Skin of body (tissue), 2 donors: ENCODE measurements around a stretch of chr3.

- RAMPAGE, long total RNA = no peak
Observed at GRCh38 chr3:183375761-183376195, 52.6 kb downstream of the MCF2L2 start.

- RAMPAGE, long total RNA = no peak
Observed at GRCh38 chr3:183381092-183381503, 47.3 kb downstream of the MCF2L2 start.

- RAMPAGE, long total RNA = no peak
Observed at GRCh38 chr3:183489140-183489502, 60.7 kb upstream of the MCF2L2 start.

DNA sequence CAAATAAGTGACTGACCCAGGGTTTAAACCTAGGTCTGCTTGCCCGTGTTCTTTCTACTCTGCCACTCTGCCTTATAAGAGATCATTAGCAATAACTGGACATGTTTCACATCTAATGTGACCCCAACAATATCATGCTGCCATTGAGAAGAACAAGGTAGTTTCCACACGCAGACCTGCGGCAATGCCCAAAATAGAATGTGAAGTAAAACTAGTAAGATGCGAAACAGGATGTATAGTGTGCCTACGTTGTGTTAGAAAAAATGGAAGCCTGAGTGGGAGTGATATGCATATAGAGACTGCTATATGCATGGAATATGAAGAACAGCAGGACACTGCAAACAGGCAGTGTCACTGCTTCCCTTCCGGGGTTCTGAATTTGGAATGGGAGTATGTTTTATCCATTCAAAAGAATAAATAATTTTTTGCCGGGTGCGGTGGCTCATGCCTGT is 29.9 kb downstream of the KLHL6 start:
- RAMPAGE, long total RNA = no peak

- RAMPAGE, long total RNA = no peak
Observed at GRCh38 chr3:183637245-183637629, 1.8 kb downstream of the KLHL24 start.

GRCh38 chr3:183647932-183648375 is 12.5 kb downstream of the KLHL24 start:
- RAMPAGE, long total RNA = no peak

DNA sequence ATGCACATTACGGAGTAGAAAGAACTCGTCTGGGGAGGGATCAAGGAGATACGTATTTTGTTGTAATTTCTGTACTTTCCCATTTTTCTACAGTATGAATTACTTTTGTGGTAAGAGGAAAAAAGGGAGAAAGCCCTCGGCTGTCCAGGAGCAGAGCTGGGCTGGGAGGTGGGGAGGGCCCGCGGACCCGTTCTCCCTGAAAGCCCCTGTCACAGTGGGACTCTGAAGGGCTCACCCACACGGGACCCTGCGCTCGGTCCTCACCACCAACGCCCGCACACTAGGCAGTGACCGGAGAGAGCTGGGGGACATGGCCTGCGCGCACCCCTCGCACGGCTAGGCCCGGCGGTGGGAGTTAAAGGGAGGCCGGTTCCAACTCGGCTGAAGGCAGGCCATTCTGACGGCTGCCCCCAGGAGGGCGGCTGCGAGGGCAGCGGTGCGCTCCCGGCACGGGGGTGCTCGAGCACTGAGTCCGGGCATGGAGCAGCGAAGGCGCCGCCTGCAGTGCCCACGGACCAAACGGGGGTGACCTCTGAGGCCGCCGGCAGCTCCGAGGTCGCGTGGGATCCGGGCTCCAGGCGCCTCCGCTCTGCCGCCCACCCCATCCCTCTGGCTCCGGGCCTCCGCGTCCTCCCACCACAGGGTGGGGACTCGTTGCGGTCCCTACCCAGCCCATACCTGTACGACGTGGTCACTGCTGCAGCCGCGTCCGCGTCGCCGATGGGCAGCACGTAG is 741 bp downstream of the MAP6D1 start:
- RAMPAGE, long total RNA = no peak

DNA sequence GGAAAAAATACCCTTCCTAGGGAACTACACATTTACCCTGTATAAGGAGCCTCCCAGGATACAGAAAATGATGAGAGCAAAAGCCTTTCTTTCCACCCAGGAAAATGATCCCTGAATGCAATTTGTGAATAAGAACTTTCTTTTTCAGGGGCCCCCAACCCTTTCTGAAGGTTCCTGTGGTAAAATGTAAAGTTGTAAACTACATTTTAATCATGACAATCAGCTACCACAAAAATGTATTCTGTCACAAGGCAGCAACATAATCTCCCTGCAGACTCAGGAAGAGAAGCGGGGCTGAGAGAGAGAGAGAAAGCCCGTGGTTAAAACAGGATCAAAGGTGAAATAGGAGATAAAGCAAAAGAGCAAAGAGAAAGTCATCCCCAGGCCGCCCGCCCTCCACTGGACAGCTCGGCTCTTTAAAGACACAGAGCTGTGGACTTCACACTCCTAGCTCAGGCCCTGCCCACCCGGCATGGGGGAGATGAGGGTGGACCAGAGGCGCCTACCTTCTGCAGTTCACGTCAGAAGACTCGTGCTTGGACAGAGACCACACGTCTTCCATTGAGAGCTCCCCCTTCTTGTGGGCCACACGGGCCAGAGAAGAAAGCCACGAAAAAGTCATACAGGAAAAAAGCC is 29.5 kb downstream of the ABCC5 start:
- RAMPAGE, long total RNA = no peak

DNA sequence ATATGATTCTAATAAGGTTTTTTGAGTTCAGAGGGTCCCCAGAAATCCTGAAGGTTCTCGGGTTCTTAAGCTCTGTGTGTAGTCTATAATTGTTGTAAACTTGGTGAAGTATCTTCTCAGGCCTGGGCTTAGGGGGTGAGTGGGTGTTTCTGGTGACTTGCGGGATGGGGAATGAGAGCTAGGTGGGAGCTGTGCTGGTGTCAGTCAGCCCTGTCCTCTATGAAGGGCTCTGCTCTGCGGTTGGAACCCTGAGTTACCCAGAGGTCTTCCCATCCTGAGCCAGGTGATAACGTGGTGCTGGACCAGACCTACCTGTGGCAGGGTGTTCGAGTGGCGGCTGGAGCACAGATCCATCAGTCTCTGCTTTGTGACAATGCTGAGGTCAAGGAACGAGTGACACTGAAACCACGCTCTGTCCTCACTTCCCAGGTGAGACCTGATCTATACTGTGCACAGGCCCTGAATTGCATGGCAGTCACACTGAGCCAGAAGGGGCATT is 6.5 kb downstream of the EIF2B5 start:
- RAMPAGE, long total RNA = no peak

- RAMPAGE, long total RNA = no peak
Observed at GRCh38 chr3:184183250-184184408, 2.4 kb upstream of the ABCF3 start.

DNA sequence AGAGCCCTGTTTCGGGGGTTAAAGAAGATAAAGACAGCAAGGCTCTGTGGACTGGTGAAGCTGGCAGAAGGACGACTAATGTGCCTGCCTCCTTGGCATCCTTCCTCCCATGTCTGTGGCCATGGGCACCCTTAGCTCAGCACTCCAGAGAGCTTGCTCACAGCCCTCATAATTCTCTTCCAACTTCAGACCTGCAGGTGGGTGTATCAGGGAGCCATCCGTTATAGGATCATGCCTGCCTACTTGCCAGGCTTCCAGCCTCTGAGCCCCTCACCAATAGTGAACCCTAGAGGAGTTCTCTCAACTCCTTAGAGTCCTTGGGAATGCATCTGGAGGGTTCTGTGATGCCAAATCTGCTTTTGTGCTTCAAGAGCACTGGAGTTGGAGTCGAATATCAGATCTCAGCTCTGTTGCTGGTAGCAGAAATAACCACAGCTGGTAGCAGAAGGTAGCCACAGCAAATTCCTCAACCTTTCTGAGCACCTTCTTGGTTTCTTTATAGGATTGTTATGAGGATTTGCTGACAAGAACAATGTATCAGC is 9.3 kb downstream of the ABCF3 start:
- RAMPAGE, long total RNA = no peak

DNA sequence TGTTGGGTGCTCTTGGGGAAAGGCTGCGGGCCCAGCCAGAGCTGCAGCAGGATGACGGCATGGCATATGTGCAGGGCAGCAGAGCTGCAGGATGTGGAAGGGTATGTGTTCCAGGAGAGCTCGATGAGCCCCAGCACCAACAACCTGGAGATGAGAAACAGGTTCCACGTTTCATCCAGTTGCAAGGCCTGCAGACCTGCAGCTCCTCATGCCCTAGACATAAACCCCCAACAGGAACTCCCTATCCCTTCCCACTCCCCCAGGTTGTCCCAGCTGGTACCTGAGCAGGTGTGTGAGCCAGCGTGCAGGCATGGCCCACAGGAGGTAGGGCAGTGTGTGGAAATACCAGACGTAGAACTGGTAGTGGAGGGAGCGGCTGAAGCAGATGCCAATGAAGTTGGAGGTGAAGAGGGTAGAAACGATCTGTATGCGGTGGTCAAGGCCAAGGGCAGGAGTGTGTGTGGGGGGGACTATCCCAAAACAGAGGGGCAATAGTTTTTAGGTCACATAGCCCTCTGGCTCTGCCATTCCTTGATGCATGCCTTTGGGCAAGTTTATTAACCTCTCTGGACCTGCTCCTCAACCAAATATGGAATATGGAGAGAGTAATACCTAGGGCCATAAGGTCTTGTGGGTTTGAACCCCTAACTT is 6.1 kb downstream of the ALG3 start:
- RAMPAGE, long total RNA = no peak

DNA sequence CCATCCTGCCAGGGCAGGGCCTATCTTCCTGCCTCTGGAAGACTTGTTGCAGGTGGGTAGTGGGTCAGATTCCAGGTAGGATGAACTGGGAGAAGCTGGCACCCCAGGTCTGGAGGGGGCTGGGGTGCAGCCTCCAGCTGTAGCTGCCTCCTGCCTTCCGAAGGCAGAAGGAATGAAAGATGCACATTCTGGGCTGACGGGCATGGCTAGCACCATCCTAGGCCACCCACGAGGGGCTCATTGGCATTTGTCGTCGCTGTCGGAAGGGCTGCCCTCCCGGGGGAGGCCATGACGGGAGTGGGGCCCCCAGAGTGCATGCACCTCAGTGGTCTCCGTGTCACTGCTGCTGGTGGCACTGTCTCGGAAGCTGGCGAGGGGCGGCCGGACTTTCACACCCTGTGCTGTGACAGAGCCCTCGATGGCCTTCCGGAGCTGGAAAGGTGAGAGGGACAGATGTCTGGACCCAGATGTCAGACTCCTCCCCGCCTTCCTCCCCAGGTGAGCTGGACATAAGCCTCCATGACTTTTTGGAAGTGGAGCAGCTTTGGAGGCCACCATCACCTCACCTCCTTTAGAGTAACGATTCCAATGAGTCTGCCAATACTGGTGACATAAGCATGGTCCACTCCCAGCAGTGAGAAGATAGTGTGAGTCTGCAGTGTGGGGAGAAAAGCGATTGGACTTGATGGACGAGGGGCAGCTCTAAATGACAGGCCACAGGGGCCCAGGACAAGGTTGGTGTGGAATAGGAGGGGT is 9.1 kb downstream of the FAM131A start:
- RAMPAGE, long total RNA = no peak

DNA sequence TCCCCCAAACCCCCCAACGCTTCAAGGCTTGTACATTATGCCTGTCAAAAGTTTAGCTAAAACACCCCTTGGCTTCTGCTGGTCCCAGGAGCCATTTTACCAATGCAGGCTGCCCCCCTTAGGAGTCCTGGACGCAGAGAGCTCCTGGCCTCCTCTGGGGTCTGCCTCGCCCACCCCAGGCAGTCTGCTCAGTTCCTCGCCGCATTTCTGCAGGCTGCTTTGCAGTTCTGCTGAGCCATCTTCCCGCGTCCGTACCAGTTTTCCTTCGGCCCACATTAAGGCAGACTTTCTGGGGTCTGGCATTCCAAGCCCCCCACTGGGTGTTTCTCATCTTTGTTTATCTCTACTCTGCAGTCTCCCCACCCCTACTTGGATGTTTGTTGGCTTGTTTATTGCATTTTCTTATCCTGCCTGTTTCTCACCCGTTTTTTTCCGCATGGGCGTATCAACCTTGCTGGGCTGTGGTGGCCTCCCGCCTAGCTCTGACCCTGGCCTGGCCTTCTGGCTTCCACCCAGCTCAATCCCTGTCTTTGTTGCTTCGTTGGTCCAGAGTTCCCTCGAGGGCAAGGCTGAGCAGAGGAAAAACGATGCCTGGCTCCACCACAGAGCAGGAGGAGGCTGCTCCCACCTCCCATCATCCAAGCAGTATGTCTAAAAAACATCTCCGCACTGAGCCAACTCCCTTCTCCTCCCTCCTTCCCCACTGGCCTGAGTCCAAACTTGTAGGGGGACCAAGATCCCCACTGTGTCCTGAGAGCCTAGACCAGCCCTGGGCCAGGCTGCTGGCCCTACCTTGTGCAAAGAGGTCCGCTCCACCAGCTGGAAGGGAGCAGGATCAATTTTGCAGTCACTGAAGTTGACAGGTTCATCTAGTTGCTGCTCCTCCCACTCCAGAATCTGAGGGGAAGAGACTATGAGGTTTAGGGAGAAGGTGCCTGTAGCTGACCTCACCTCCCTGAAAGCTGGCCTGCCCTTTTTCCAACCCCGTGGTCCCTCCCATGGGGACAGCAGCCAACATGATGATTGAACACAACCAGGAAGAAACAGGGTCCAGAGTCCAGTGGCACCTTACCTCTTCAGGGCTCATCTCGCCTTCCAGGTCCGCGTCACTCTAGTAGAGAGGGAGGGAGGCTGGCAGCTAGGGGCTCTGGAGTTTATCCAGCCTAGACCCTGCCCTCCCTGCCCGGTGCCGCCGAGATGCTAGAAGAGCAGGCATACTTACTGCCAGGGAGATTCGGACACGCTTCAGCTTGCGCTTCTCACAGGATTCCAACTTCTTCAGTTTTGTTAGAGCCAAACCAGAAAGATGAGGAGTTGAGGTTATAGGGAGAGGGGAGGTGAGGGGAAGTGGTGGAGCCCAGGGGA is 9.7 kb downstream of the CLCN2 start:
- RAMPAGE, long total RNA = no peak

- RAMPAGE, long total RNA = no peak
Observed at GRCh38 chr3:184513375-184514199, 48.0 kb upstream of the EPHB3 start.

- RAMPAGE, long total RNA = no peak
Observed at GRCh38 chr3:184525268-184526412, 35.9 kb upstream of the EPHB3 start.

GRCh38 chr3:184556508-184557016 is 5.0 kb upstream of the EPHB3 start:
- RAMPAGE, long total RNA = no peak

DNA sequence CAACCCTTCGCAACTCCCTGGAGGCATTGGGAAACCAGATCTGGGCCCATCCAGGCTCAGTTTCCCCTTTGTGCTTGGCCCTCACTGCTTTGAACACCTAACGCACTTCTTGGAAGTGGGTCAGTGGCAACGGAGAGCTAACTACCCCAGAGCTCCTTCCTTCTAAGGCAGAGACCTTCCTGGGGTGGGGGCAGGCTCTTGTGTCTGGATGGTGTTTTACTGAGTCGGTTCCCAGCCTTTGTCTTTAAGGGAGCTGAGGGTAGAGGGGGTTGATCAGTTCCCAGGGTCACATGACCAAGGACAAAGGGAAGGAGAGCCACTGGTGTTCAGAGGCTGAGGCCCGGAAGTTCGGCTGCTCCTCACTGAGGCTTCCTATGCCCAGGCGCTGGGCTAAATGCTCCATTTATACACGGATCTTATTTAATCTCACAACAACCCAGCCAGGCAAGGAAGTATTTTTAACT is 20.9 kb downstream of the EPHB3 start:
- RAMPAGE, long total RNA = no peak

DNA sequence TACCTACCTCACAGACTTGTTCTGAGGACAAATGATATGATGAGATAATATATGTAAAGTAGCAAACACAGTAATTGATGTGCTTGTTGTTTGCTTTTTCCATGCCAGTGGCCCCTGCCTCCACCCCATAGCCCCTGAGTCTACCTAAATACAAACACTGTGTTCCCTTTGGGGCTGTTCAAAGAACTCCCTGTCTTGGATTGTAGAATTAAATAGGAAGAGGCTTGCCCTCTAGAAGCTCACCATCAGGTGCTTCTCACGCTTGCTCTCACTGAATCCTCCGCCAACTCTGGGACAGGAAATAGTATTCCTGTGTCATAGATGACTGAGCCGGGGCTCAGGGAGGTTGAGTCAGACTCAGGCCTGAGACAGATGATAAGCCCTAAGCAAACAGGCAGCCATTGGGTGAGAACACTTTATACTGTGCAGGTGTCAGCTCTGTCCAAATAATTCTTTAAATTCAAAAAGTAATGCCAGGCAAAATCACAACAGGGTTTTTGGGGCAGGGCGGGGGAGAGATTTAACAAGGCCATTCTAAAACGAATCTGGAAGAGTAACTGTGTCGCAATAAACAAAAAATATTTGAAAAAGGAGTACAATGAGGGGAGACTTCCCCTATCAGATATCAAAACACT is 58.9 kb downstream of the EPHB3 start:
- RAMPAGE, long total RNA = no peak

- RAMPAGE, long total RNA = no peak
Observed at GRCh38 chr3:184642838-184643326, 69.0 kb downstream of the MAGEF1 start.